ENCODE measurements around the gene ACTR3.

DNA sequence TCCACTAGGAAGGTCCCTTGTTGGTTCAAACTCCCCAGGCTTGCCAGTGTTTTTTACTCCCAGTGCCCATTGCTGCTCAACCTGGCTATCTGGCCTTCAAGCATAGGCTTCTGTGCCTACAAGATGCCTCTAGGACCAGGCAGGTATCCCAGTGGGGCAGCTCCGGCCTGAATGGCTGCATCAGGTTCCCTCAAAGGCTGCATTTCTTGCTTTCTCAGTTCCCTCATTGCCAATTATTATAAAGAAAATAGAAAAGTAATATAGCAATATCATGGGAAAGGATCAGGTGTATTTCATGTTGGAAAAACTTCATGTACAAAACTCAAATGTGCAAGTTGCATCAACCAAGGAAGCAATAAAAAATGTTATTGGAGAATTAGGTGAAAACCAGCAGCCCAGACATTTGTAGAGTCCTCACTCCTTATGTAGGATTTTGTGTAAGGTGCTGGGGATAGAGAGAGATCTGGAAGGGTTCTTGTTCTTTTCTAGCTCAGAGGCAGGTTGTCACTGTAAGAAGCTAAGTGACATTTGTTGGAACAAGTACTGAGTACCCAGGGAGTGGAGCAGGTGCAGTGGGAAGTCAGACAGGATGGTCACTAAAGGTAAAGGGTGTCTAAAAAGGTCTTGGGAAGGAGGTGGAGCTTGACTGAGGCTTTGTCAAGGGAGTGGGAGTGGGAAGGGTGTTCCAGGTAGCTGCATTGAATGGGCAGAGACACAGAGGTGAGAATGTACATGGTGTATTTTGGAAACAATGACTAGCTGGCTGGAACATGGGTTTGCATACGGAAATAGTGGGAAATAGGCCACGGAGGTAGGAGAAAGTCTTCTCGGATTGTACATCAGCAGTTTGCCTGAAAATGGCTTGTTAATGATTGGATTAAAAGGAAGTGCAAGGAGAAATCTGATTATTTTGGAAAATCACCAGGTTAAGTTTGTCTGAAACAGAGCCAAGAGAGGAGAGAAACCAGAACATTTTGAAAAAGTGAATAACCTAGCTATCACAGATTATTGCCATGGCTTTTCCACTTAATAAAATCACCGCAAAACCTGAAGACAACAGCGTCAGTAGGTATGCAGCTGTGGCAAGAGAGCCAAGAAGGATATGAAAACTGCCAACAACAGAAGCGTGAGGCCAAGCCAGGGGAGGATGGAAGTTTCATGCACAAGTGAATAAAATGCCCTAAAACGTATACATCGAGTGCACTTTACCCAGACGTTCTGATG, 14.2 kb downstream of the PAX8 start:
- PRO-cap, 2 experiments: no peak in any of the 2 experiments

GRCh38 chr2:113272735-113273392, 5.9 kb downstream of the PAX8 start:
- PRO-cap, 2 experiments: no peak in any of the 2 experiments

- PRO-cap, 2 experiments: no peak in any of the 2 experiments
Measured at GRCh38 chr2:113276483-113276805, 2.3 kb downstream of the PAX8 start.

DNA sequence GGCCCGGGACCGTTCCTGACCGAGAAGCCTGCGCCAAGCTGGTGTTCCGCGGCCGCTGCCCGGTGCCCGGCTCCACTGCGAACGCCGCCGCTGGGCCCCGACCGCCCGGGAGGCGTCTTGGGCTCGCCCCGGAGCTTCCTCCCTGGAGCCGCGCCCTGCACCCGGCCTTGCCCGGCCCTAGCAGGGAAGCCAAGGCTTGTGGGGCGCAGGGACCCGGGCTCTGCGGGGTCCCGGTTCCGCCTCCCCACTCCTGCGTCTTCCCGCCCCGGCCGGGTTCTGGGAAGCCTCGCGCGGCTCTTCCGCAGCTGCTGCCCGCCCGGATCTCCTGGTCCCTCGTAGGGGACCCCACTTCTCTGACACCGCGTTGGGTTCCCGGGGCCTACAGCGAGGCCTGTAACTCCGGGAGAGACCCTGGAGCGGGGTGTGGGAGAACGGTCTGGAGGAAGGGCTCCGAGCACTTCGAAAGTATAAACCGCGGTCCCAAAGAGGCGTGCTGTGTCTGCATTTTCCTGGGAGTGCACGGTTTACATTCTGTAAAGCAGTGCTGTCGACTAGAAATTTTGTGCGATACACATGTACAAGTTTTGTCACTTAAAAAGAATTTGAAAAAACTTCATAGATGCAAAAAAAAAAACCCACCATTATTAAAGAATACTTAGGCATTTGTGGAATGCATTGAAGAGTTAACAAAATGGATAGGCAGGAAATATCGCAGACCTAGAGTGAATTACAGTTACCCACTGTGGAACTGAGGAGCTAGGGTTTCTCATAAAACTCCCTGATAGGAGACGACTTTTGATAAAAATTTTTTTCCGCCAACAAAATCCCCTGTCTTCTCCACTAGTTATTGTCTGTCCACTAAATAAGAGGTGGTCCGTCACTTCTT, 42.6 kb upstream of the RABL2A start:
- PRO-cap, 2 experiments: no peak in any of the 2 experiments

GRCh38 chr2:113598165-113598925, 28.7 kb upstream of the RABL2A start:
- PRO-cap, 2 experiments: no peak in any of the 2 experiments

DNA sequence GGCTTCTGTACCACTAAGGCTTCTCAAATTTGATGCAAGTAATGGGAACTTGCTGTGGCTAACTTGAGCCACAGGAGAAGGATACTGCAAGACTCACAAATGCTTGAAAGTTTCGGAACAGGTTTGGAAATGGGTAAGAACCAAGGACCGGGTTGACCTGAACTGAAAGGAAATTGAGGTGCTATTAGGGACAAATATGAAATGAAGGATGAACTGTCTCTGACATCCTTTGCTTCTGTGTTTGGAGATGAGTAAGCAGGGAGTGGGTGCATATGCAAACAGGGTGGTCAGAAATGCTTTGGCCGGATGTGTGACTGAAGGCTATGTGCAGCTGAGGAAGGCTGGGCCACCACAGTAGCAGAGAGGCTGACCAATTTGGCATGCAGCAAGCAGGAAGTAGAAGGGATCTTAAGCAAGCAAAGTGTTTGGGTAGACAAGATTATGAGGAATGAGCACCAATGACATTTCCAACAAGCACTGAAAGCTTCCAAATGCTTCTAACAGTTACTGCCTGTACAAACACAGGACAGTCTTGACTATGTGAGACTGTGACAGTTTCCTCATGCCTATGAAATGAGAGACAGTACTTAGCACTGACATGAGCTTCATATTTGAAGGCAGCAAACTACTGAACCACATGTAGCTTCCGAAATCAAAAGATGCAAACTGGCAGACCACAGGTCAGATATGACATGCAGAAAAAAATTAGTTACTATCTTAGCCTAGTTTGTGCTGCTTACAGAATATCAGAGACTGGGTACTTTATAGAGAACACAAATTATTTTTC, 3.4 kb upstream of the ACTR3 start:
- PRO-cap, 2 experiments: no peak in any of the 2 experiments

- PRO-cap, 2 experiments: peak in 2 of 2 experiments; most common plus-strand start chr2:113890100 (in 2); most common minus-strand start chr2:113889767 (in 2)
Measured at GRCh38 chr2:113889341-113890277, at the start of gene ACTR3. ACTR3 (plus strand) TSS chr2:113890089.

GRCh38 chr2:114661877-114662203, 219.4 kb downstream of the DPP10 start:
- PRO-cap, 2 experiments: no peak in any of the 2 experiments

DNA sequence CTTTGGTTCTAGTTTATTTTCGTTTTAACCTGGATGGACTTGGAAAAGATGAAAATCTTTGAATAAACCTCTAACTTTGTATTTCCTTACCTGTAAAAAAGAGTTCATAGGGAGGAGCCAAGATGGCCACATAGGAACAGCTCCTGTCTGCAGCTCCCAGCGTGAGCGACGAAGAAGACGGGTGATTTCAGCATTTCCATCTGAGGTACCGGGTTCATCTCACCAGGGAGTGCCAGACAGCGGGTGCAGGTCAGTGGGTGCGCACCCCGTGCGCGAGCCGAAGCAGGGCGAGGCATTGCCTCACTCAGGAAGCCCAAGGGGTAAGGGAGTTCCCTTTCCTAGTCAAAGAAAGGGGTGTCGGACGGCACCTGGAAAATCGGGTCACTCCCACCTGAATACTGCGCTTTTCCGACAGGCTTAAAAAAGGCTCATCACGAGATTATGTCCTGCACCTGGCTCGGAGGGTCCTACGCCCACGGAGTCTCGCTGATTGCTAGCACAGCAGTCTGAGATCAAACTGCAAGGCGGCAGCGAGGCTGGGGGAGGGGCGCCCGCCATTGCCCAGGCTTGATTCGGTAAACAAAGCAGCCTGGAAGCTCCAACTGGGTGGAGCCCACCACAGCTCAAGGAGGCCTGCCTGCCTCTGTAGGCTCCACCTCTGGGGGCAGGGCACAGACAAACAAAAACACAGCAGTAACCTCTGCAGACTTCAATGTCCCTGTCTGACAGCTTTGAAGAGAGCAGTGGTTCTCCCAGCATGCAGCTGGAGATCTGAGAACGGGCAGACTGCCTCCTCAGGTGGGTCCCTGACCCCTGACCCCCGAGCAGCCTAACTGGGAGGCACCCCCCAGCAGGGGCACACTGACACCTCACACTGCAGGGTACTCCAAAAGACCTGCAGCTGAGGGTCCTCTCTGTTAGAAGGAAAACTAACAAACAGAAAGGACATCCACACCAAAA, 191.1 kb upstream of the DDX18 start:
- PRO-cap, 2 experiments: no peak in any of the 2 experiments

GRCh38 chr2:117718859-117719149, 95.7 kb upstream of the DDX18 start:
- PRO-cap, 2 experiments: no peak in any of the 2 experiments

- PRO-cap, 2 experiments: no peak in any of the 2 experiments
Measured at GRCh38 chr2:117835685-117836531, 21.4 kb downstream of the DDX18 start.

GRCh38 chr2:117981419-117981980, 32.4 kb downstream of the CCDC93 start:
- PRO-cap, 2 experiments: no peak in any of the 2 experiments

DNA sequence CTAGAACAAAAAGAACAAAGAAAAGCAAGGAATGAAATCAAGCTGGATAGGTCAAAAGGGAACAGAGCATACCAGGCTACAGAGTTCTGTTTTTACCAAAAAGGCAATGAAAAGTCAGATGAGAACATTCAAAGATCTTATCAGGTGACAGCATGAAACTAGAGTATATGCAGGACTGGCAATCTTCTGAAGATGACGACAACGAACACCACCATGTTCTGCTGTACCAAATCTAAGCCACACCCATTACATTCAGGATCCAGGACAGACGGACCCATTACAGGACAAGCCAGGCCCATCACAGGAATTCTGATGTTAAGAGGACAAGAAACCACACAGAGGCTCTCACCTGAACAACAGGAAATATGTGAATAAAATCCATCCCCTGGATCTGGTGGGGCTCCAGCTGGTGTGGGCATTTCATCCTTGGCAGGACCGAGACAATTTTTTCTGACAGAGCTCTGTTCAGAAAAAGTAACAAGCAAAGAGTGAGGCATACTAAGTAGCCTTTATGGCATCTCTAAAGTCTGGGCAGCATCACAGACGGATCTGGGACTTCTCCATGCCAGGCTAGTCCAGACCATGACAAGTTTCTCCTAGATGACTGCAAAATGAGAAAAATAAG, 13.3 kb downstream of the CCDC93 start:
- PRO-cap, 2 experiments: no peak in any of the 2 experiments

DNA sequence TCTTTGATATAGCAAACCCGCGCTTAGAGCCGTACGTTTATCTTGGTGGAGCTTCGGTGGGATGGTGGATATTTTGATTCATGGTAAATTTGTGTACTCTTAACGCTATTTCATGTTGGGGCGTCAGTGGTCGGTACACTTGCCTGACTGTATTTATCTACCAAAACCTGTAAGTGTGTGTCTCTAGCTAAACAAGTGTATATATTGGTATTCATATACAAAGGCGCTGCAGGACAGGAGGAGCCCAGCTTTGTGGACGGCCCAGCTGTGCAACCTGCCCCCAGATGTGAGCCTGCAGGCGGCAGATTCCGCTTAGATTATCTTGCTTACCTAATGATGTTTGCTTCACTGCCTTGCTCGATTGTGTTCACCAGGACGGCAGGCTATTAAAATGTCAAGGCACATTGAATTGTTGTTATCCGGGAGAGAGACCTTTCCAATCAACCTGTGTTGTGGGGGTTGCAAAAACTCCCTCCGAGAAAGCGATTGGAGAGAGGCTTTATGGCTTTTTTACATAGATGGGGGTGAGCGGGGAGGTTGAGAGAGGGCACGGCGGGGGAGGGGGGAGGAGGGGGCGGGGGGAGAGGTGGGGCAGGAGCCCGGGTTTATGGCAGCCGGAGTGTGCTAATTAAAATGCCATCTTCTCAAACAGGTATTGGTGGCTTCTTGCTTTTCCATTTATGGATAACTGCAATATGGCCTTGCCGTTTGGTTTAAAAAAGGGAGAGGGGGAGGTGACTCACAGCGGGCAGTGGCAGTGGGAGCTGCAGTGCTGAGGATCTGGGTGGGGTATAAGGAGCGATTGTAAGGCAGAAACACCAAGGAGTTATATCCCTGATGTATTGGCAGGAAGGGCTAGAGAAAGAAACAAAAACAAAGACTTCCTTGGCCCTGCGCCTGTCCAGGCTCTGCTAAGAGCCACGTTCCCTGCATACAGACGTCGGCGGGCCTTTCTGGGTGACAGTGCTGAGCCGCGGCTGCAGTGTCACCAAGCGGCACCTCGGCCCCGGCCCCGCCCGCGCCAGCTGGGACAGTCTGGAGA, 97.1 kb downstream of the INSIG2 start:
- PRO-cap, 2 experiments: peak in 2 of 2 experiments; most common plus-strand start position 744 of the sequence (in 2)

DNA sequence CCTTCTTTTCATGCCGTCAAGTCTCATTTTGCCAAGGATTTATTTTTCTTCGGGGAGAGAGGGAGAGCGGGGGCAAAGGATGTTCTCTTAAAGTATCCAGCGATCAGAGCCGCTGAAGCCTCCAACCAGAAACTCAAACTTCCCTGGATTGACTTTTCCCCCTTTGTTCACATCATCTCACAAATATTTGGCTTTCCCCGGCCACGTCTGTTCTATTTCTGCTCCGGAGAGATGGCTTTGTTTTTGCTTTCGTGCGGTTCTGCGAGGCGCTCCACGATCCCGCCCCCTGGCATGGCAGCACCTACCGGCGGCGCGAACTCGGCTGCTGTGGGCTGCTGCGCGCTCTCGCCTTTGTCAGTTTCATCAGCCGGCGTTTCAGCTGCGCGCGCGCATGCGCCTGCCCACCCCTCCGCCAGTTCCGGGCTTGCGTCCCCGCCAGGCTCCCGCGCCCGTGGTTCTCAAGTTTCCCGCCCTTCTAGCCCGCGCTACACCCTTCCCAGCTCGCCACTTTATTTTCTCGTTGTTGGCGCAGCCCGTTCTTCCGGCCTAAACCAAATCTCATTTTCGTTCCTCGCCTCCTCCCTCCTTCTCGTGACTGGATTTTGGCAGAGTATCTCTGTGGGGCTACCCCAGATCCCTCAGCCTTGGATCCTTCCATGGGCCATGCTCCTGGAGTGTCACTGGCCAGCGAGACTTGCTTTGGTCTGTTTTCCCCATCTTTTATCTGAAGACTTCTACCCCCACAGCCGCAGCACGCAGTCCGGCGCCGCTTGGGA, 98.0 kb downstream of the INSIG2 start:
- PRO-cap, 2 experiments: peak in 2 of 2 experiments; most common plus-strand start position 357 of the sequence (in 1); most common minus-strand start position 327 of the sequence (in 2)

GRCh38 chr2:118223966-118224954, 136.0 kb downstream of the INSIG2 start:
- PRO-cap, 2 experiments: no peak in any of the 2 experiments

DNA sequence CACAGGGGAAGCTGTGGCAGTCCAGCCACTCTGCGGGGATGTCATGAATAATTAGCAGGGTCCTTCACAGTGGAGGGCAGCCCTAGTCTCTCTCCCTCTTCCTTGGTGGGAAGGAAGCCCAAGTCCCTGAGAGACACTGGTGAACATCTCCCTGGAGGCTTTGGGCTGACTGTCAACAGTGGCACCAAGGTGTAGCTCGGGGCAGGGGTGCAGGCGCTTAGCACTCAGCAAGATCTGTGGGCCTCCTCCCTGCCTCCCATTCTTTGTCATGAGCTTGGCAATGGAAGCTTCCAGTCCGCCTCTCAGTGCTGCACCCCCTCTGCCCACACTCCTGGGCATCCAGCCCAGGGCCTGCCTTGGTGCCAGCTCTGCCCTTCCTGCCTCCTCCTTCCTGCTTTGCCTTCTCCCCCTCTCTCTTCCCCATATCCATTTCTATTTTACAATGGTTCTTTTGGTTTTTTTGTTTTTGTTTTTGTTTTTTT, 59.4 kb downstream of the STEAP3 start:
- PRO-cap, 2 experiments: no peak in any of the 2 experiments

- PRO-cap, 2 experiments: no peak in any of the 2 experiments
Measured at GRCh38 chr2:119349327-119349839, 17.3 kb downstream of the C2orf76 start.

GRCh38 chr2:119425617-119426764, 5.7 kb upstream of the TMEM37 start:
- PRO-cap, 2 experiments: no peak in any of the 2 experiments

- PRO-cap, 2 experiments: no peak in any of the 2 experiments
Measured at GRCh38 chr2:119474951-119475623, 43.4 kb downstream of the TMEM37 start.